H4 (cell line): ENCODE measurements around a stretch of chr17.

- RAMPAGE, long total RNA, result no peak
These were observed 85.3 kb upstream of the TBX2 start for GRCh38 chr17:61314361-61314788.

DNA sequence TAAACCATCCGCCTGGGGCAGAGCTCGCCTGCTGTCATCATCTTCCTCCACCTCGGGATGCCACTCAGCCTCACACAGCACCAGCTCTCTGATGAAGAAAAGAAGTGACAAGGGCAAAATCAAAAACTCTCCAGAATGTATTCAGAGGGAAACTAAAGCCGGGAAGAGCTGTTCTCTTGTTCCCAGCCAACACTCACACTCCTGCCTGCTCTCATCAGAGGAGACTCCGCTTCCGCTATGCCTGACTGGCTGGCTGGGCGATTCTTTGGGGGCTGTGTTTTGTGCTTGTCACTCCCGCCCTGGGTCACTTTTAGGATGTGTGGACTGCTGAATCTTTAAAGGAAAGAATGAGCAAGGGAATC, 54.6 kb upstream of the TBX2 start:
- RAMPAGE, long total RNA, result no peak

- RAMPAGE, long total RNA, result no peak
These were observed 22.3 kb upstream of the TBX2 start for GRCh38 chr17:61377214-61377928.

DNA sequence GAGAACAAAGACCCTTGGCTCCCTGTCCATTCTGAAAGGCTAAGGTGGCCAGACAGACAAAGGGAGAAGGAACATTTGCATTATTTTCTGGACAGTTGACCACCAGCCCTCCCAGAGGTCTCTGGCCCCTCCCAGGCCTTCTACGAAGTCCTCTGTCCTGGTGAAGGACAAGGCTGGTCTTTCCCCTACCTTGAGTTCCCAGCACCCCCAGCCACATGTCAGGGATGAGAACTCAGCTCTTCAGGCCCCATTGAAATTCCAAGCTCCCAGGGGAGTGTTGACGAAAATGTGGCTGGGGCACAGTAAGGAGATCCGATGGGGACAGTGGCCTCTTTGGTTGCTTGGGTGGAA, 6.6 kb downstream of the TBX2 start:
- RAMPAGE, long total RNA, result no peak

- RAMPAGE, long total RNA, result no peak
These were observed 10.6 kb downstream of the TBX2 start for GRCh38 chr17:61410083-61410862.

DNA sequence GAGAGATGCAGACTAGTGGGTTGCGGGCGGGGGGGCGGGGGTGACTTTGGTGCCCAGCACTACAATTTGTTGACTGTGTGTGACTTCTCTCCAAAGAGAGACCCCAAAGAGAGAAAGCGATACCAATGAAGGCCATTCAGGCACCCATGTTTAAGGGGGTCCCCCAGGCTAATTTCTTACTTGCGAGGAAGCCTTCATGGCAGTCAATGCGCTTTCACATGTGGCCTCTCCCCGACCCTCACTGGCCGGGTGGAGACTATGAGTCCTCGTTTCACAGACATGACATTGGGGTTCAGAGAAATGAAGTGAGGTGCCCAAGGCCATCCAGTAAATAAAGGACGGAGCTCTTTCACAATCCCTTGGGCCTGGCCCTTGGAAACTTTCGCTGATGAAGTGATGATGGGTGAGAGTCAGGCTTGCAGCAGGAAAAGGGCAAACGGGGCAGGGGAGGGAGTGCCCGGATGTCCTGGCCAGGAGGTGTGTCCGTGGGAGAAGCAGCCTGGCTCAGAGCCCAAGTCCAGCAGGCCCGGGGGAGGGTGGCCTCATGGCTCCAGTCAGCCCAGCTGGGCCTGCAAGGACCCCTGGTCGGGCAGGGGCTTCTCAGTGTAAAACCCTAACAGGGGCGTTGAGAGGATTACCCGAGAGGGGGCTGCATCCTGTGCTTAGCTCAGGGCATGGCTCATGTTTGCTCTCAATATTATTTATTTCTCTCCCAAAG, 14.6 kb downstream of the TBX2 start:
- RAMPAGE, long total RNA, result no peak

GRCh38 chr17:61463180-61463644, 11.0 kb downstream of the TBX4 start:
- RAMPAGE, long total RNA, result no peak

GRCh38 chr17:61489368-61489722, 37.1 kb downstream of the TBX4 start:
- RAMPAGE, long total RNA, result no peak

DNA sequence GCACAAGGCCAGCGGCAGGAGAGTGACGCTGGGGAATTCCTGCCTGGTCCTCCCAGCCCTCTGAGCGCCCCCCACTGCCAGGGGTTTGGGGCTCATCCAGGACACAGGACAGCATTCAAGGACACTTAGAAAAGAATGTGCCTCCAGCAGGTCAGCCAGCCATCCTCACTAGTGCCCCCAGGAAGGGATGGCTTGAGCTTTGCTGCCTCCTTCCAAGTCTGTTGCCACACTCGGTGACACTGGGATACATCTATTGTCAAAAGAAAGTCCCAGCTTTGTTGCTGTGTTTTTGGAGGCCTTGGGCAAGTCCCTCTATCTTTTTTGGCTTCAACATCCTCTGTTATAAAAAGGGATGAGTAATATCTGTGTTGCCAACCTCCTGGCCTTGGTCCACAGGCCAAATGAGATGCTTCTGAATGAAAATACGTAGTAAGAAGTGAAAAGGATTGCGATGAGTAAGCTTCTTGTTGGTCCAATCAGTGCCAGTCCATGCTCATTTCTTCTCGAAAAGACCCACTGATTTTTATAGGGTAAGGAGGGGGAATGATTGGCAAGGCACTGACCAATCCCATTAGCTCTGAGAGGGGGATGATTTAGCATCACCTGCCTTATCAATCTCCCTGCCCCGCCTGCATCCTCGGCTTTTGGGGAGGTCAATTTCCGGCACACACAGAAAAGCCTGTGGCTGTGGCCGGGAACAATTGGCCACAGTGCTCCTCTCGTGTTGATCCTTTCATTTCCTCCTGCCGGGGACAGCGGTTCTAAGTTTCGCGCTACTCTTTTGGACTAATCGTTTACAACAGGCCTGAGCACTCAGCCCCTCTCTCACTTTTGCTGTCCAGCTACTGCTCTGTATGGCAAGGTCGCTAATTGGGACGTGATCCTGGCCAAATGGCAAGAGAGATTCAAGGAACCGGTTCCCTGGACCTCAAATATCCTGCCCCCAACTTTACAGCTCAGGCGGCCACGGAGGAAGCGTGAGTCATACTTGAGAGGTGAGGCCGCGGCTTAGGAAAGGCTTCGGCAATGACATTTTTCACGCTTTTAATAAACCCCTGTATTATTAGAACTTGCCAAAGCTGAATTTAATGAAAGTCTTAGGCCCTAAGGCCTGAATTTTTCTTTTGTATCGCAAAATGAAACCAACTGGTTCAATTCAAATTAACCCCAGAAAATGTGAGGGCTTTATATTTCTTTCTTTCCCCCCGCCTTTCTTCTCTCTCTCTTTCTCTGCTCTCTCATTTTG, 43.0 kb downstream of the TBX4 start:
- RAMPAGE, long total RNA, result no peak

DNA sequence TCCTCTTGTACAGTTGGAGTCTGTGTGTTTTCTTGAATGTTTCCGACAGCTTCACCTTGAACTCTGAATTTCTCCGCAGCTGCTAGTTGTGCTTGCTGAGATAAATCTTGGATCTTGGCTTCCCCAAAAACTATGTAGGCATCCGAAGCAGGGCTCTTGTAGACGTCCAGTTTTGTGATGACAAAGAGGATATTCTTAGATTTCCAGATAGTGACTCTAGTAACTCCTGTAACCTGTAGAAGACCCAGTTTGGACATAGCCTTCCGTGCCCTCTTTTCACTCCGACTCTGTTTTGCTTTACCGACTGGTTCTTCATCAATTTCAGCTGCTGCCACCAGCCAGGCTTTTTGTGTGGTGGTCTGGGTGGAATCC, 346 bp downstream of the NACA2 start:
- RAMPAGE, long total RNA, result no peak

DNA sequence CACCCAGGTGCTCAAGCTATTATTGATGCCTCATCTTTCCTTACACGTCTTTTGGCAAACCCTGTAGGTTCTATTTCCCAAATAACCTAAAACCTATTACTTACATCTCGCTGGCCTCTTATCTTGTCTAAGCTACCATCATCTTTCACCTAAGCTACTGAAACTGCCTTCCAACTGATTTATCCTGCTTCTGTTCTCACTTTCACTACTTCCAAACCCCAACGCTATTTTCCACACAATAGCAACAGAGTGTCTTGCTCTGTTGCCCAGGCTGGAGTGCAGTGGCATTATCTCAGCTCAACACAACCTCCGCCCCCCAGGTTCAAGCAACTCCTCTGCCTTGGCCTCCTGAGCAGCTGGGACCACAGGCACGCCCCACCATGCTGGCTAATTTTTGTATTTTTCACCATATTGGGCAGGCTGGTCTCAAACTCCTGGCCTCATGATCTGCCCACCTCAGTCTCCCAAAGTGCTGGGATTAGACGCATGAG, 52.8 kb upstream of the INTS2 start:
- RAMPAGE, long total RNA, result no peak

GRCh38 chr17:62052953-62053355, 12.1 kb downstream of the MED13 start:
- RAMPAGE, long total RNA, result no peak

- RAMPAGE, long total RNA, result no peak
These were observed 2.4 kb downstream of the TLK2 start for GRCh38 chr17:62480940-62481434.

DNA sequence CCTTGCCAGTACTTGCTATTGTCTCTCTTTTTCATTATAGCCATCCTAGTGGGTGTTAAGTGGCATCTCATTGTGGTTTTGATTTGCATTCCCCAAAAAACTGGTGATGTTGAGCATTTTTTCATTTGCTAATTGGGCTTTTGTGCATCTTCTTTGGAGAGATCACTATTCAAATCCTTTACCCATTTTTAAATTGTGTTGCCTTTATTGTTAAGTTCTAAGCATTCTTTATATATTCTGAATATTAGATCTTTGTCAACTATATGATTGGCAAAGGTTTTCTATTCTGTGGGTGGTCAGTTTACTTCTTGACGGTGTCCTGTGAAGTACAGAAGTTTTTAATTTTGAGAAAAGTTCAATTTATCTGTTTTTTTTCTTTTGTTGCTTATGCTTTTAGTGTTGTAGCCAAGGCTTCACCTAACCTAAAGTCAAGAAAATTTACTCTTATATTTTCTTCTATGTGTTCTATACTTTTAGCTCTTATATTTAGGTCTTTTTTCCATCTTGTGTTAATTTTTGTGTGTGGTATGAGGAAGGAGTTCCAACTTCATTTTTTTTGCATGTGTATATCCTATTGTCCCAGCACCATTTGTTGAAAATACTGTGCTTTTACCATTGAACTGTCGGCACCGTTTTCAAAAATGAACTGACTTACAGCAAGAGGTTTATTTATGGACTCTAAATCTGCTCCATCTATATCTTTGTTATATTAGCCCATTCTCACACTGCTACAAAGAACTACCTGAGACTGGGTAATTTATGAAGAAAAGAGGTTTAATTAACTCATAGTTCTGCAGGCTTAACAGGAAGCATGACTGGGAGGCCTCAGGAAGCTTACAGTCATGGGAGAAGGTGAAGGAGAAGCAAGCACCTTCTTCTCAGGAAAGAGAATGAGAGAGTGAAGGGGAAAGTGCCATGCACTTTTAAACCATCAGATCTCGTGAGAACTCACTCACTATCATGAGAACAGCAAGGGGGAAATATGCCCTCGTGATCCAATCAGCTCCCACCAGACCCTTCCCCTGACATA, 65.2 kb downstream of the TLK2 start:
- RAMPAGE, long total RNA, result no peak

DNA sequence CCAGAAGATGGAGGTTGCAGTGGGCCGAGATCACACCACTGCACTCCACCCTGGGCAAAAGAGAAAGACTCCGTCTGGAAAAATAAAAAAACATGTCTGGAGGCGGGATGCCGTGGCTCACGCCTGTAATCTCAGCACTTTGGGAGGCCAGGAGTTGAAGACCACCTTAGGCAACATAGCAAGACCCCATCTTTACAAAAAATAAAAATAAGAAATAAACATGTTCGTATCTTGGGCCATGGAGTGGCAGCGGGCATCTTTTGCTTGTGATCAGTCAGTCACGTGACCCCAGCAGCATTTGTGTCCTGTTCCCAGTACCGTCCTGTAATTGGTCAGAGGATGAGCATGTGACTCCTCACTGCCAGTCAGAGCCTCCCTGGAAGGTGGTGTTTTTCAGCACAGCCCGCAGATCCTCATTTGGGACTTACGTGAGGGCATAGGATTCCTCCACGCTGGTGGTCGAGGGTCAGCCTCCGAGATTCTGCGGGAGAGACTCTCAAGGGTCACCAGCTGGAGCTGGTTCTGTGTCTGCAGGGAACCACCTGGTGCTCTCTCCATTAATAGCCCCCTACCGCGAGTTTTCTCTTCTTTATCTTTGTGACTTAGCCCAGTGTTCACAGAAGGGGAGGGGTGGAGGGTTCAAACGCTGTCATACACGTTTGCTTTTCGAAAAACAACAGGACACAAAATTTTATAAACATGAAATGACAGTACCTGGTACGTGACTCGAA, 17.0 kb downstream of the MRC2 start:
- RAMPAGE, long total RNA, result no peak

GRCh38 chr17:62690933-62691342, 63.5 kb downstream of the MRC2 start:
- RAMPAGE, long total RNA, result no peak

DNA sequence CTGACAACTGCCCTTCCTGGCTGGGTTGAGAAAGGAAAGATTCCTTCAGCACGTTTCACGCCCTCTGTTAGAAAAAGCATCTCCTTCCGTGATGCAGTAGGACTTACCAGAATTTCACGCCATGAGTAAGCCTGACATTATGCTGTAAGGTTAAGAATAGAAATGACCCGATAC, 17.6 kb downstream of the MARCHF10 start:
- RAMPAGE, long total RNA, result no peak

DNA sequence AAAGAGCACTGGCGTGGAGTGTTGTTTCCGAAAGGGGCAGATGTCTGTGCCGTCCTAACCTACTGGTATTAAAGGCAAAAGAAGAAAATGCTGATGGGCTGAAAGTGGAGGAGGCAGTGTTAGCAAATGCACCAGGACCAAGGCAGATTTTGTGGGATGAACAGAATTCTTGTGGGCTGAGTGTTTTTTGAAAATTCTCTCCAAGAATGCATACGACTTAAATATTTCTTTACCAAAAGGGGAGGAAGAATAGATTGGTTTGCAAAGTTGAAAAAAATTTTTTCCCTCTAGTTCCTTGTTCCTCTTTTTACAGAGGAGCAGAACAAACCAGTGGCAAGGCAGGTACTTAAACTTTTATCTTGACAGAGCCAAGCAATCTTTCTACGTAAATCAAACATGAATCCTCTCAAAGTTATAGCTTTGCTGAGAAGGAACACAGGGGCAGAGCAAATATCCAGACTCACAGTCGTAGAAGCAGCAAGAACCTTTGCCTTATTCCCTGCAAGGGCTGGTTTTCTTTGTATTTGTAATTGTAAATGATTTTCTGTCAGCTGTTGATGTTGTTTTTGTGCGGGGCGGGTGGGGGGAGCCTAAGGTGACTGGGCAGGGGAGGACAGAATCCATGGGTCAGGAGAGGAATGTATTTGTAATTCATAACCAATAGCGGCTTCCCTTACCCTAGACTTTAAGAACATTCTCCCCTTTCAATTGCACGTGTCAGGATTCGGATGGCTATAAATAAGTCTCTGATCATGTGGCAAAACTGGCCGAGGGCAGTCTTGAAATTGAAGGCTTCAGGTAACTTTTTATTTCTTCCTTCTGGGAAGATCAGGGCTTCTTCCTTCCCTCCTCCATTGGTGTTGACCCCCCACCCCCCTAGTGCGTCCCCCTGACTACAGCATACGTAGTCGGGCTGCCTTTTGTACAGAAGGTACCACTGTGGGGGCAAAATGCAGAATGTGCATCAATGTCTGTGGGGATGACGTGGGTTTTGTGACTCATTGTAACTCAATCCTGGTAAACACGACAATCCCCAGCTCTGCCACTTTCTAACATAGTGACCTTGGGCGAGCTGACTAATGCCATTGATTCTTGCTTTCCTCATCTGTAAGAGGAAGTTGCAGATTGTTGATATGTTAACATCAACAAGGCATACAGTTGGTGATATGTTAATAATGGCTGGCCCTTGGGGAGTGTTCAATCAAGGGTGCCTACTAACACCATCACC, 16.4 kb downstream of the MARCHF10 start:
- RAMPAGE, long total RNA, result no peak

DNA sequence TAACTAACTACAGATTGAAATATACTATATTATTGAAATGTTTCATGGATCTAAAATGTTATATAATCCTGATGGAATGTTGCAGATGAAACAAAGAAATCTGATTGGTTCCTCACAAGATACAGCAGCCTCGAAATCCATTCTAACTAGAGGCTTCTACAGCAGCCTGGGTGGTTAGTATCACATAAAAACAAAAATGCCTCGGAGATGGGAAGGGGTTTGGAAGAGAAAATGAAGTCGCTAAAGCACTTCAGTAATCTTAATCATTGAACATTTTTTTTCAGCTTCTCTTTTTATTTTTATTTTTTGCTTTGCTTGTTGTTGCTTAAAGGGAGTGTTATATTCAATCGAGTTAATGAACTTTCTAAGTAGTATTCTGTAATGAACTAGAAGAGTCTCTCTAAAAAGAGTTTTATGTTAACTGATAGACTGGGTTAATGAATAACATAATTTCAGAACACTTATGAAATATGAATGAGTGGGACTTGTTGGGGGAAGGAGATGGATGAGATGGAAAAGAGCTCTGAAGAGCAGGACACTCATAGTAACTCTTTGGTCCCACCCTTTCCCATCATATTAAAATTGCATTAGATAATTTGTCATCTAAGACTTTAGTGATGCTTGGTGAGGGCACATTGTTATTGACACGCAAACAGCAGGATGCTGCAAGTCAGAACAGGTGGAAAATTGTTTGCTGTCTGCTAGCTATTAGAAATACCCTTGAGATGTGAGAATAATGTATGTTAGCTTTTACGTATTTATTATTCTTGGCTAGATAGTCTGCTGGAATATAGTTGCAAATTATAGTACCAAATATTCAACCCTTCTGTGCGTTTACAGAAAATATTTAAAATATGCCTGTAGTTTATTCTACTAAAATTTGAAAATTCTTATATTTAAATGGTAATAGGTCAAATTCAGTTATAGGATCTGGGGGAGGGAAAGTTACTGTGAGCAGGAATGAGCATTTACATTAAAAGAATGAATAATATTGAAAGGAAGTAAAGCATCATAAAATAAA, 75.6 kb downstream of the TANC2 start:
- RAMPAGE, long total RNA, result no peak

GRCh38 chr17:63475913-63476752, 728 bp upstream of the ACE start:
- RAMPAGE, long total RNA, result no peak